Mammary epithelial cell (primary cell): ENCODE results near the gene RO60.

DNA sequence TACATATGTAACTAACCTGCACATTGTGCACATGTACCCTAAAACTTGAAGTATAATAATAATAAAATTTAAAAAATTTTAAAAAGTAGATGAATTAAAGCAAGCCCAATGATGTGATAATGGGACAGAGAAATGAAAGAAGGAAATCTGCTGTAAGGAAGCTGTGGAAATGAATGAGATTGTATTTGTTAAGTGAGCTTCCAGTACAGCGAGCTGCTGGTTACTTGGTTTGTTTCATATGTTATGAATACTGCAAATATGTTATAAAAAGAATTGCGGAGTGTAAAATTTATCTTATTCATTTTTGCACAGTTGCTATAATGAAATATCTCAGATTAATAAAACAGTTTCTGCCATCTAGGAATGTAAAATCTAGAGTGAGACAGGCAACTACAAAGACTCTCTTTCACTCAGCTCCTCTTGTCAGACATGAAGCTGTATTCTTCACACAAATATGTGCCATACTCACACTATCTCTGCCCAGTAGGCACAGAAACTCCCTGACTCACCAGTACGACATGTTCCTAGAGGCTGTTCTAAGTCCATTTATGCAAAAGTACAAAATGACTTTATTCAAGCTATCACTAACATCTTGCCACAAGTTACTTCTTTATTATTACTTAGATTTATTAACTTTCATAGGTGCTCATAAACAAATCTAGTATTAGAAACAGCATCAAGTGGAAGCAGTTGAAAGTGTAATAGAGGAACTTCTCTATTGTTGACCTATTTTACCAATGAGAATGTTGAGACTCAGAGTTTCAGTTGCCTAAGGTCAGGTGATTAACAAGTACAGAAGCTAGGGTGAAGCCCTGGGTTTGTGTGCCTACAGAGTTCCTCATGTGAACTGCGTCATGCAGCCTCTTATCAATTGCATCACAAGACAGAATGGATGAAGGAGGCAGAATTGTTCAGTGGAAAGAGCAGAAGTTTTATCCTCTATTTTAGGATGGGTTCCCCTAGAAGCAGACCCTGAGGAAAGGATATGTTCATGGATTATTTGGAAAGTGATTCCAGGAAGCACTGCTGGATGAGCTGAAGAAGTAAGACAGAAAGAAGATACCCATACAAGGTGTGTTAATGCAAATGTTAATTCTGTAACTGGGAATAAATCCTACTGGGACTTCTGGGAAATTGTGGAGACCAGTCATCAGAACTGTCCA lies 98.8 kb downstream of the RGS2 start:
- CAGE, long polyA plus RNA, result no peak
- RRBS, result no CpG with 5 or more reads among the region's 4 CpGs

DNA sequence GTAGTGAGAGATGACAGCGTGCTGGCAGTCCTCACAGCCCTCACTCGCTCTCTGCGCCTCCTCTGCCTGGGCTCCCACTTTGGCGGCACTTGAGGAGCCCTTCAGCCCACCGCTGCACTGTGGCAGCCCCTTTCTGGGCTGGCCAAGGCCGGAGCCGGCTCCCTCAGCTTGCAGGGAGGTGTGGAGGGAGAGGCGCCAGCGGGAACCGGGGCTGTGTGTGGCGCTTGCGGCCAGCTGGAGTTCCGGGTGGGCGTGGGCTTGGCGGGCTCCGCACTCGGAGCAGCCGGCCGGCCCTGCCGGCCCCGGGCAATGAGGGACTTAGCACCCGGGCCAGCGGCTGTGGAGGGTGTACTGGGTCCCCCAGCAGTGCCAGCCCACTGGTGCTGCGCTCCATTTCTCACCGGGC lies 72.4 kb downstream of the UCHL5 start:
- CAGE, long polyA plus RNA, result no peak
- RRBS, result no CpG with 5 or more reads among the region's 25 CpGs

GRCh38 chr1:193059191-193059813 lies at the start of gene RO60:
TSS of gene RO60 (plus strand) at chr1:193059612.
- CAGE, long polyA plus RNA, result no peak
- RRBS, result 1% methylated on average over 21 of the region's 53 CpGs

DNA sequence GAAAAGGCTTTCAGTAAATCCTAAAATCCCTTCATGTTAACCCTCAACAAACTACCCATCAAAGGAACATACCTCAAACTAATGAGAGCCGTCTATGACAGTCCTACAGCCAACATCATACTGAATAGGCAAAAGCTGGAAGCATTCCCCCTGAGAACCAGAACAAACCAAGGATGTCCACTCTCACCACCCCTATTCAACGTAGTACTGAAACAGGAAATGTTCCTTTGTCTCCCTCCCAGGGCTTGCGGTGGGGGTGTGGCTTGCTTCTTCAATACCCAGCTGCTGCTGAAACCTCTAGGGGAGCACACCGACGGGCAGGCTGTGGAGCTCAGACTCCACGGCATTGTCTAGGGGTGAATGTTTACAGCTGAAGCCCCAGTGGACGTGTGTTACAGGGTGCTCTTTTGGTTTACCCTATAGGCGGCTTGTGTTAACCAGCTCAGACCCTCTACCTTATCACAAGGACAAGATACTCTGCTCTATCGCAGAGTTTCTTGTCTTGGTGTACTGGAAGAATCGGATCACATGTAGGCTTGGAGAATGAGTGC lies 30.5 kb upstream of the B3GALT2 start:
- CAGE, long polyA plus RNA, result no peak
- RRBS, result no CpG with 5 or more reads among the region's 10 CpGs

GRCh38 chr1:193448627-193449710 lies 262.6 kb upstream of the B3GALT2 start:
- CAGE, long polyA plus RNA, result no peak
- RRBS, result no CpG with 5 or more reads among the region's 6 CpGs

DNA sequence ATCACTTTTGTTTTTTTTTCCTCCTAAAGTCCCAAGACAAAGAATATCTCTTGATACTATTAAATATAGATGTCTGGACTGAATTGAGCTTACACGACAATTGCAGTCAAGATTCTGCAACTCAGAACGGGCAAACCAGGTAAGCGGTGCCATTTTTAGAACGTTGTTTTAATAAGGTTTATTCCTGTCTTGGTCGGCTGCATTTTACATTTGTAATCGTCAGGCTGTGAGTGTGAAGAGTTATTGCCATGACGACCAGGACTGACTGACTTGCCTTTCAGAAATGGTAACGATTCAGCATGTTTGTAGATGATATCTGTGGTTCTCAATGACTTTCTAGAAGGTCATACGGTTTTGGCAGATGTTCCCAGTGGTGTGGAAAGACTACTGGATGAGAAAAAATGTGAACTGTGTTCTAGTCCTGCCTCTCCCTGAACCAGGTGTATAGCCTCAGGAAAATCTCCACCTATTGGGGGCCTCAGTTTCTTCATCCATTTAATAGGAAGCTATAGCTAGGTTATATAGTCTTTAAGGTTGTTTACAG lies 271.3 kb upstream of the B3GALT2 start:
- CAGE, long polyA plus RNA, result no peak
- RRBS, result no CpG with 5 or more reads among the region's 9 CpGs

DNA sequence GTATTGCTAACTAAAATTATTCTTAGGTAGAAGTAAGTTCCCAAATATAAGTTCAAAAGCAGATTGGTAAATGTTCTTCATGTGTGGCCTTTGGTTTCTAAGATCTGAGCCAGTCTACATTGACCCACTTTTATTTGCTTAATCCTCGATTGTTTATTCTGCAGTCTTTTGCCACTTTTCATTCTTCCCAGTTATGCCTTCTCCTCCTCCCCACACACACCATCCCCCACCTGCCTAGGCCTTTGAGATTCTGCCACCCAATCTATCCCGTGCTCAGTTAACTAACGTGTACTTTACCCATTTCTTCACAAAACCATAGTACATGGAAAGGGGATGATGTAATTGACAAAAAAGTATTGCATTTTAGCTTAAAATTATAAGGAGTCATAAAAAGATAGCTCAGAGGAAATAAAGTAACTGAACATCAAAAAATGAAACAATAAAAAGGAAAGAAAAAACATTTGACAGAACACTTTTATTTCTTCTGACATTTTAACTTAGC lies 3.7 kb downstream of the CFH start:
- CAGE, long polyA plus RNA, result no peak
- RRBS, result no CpG with 5 or more reads among the region's 3 CpGs

DNA sequence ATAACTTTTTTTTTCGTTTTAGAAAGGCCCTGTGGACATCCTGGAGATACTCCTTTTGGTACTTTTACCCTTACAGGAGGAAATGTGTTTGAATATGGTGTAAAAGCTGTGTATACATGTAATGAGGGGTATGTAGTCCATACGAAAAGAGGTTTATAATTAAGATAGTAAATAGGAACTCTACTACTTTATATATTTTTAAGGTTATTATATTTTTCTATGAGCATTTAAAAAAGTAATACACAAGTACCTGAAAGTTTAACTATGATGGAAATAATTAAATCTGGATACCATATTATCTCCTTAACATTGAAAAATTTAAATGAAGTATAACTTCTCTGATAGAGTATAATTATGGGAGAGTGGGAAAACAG lies 22.0 kb downstream of the CFH start:
- CAGE, long polyA plus RNA, result no peak
- RRBS, result no CpG with 5 or more reads among the region's 2 CpGs

- CAGE, long polyA plus RNA, result no peak
- RRBS, result no CpG with 5 or more reads among the region's 8 CpGs
These were observed 14.5 kb downstream of the CFHR5 start for GRCh38 chr1:196991817-196992301.

GRCh38 chr1:197066316-197066627 lies 788 bp downstream of the F13B start:
- CAGE, long polyA plus RNA, result no peak
- RRBS, result no CpG with 5 or more reads among the region's 1 CpG

DNA sequence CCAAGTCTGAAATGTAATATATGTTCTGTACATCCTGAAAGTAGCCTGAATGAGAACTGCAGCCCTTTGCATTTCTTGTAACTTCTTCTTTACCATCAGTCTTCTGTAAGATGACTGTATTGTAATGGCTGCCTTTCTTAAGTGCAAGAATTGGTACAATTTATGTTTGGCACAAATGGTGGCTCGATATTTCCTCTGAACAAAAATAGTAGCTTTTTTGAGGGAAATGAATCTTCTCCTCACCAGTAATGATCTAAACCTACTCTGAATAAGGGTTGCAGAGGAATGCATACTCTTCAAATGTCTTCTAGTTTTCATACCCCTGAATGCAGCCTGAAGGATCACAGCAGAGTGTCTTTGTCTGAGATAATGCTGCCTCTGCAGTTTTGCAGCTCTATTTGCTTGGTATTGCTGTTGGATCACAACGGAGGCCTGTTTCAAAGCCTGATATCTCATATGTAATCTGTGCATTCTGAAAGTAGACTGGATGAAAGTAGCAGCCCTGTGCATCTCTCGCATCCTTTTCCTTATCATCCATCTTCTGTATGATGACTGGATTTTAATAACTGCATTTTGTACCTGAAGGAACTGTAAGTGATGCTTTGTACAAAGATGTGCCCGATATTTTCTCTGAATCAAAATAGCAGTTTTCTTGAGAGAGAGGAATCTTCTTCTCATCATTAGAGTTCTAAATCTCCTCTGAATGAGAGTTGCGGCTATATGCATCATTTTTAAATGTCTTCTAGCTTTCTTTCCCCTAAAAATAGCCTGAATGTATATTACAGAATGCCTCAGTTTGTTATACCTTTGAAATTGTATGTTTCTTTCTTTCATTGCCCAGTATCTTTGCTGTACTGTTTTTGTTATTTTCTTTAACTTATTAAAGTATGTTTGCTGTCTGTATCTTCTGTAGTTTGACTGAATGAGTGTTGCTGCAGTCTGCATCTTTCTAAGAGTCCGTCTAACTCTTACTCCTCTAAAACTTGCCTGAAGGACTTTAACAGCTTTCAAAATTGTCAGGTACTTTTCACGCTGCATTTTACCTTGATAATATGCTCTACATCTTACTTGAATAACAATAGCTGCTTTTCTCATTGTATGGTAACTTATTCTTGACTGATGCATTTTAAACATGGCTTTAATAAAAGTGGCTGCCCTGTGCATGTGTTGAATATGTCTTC lies 35.1 kb upstream of the F13B start:
- CAGE, long polyA plus RNA, result no peak
- RRBS, result no CpG with 5 or more reads among the region's 7 CpGs

DNA sequence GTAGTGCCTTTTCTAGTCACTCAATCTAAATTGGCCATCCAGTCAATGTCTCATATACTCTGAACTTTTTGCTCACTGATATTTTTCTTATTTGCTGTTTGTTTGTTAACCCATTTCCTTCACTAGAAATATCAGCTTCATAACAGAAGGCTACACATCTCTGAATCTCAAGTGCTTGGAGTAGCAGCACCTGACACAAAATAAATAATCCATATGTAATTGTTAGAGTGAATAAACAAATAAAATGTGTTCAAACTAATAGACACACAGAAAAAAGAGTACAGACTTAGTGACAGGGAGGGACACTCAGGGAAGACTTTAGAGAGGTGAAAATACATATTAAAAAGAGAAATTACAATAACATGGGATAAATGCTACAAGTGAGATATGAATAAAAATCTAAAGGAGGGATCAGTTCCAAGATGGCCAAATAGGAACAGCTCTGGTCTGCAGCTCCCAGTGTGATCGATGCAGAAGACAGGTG lies 203.7 kb downstream of the DENND1B start:
- CAGE, long polyA plus RNA, result no peak
- RRBS, result no CpG with 5 or more reads among the region's 1 CpG

GRCh38 chr1:197703883-197704533 lies 71.3 kb downstream of the DENND1B start:
- CAGE, long polyA plus RNA, result no peak
- RRBS, result no CpG with 5 or more reads among the region's 3 CpGs

- CAGE, long polyA plus RNA, result no peak
- RRBS, result no CpG with 5 or more reads among the region's 2 CpGs
These were observed 38.1 kb downstream of the DENND1B start for GRCh38 chr1:197737032-197737644.

GRCh38 chr1:197776178-197776374 lies 796 bp upstream of the DENND1B start:
- CAGE, long polyA plus RNA, result no peak

DNA sequence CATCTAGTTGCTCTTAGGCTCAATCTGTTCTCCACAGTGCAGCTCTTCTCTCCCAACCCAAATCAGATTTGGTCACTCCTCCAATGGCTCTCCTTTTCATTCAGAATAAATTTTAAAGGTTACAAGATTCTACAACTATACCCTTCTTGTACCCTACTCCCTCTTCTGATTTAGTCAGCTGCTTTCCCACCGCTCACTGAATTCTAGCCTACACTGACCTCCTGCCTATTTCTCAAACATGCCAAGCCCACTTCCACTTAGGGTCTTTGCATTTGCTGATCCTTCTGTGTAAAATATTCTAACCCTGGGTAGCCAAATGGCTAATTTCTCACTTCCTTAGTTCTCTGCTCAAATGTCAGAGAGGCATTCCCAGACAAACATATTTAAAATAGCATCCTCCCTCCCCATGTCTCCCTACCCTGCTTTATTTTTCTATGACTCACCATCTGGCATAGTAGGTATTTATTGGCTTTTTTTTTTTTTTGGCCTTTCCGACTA lies 1.8 kb upstream of the NEK7 start:
- CAGE, long polyA plus RNA, result no peak
- RRBS, result no CpG with 5 or more reads among the region's 2 CpGs

DNA sequence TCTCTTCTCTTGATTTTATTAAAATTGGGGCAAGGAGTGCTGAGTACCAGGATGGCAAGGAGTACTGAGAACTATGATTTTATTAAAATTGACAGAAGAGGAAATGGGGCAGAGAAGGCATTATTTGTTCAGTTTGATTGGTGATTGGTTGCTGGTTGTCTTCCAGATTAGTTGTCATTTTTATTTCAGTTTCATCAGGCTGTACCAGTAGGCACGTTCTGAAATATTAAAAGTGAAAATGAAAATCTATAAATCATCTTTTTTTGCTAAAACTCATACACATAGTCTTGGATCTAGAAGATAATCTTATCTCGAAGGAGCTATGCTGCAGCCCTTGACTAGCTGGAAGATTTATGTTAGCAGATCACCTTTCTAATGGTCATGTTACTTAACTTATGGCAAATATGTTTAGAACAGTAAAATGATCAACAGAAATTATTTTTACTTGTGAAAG lies 28.9 kb downstream of the NEK7 start:
- CAGE, long polyA plus RNA, result no peak
- RRBS, result no CpG with 5 or more reads among the region's 2 CpGs

DNA sequence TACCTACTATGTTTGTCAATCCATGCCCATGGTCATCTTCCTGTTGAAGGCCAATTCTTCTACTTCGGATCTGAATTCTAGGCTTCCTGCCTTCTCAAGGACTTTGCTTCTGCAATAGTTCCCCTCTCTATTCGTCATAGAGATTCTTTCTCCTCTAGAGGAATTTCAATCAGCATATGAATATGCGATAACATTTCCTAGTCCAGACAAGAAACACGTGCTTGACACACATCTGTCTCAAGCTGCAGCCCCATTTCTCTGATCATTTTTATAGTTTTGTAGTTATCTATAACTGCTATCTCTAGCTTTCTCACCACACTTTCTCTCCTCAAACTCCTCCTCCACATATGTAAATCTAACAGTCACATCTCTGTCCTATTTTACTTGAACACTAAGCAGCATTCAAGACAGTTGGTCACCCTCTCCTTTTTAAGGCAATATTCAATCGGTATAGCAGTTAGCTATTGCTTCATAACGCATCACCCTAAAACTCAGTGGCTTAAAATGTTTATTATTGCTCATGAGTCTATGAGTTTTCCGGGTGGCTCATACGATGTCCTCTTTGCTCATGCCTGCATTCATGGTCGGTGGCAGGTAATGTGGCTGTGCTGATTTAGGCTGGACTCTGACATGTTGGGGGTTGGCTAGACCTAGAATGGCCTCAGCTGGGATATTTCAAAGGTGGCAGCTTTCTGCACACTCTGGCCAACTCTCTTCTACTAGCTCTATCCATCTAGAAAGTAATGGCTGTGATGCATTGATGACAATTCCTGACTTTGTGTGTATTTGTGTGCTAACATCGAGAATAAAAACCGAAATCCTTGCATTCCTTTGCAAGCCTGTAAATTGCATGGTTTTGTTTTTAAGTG lies 20.7 kb downstream of the ATP6V1G3 start:
- CAGE, long polyA plus RNA, result no peak
- RRBS, result no CpG with 5 or more reads among the region's 11 CpGs

DNA sequence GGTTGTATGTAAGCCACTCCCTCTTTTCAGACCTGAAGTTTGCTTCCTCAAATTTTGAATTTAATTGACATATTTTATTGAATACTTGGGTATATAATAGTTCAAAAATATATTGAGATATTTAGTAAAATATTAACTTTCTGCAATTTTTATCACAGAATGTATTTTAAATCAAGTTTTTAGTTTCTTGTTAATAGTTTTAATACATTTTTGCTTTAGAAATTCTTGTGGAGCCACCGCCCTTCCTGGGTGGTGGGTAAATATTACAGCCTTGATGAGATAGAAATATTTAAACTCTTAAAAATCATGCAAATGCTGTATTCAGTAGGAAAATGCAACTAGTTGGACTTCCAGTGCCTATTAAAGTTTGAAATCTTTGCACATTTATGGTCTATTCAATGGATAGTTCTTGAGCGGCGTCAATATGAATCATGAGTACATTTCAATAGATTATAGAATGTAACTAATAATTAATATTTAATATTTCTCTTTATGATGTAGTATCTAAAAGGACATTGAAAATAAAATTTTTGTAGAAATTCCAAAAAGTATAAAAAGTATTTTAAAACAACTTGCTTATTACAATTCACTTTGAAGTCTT lies 1.0 kb downstream of the PTPRC start:
- CAGE, long polyA plus RNA, result no peak
- RRBS, result no CpG with 5 or more reads among the region's 3 CpGs

DNA sequence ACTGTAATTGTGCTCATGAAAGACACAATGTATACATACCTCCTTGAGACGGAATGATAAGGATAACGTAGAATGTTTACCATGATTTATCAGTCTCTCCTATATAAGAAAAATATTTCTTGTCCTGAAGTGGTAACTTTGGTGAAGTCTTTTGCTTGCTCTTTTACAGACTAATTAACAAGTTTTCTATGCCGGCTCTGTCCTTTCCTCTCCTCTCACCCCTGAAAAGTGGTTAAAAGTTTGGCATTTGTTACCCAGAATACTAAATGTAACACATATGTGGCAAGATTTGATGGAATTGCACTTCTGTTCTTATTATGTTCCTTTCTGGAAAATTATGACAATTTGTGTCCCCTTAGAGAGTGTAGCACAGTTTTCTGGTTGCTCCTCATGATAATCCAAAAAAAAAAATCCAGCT lies 19.6 kb downstream of the PTPRC start:
- CAGE, long polyA plus RNA, result no peak
- RRBS, result no CpG with 5 or more reads among the region's 3 CpGs